Right atrium auricular region (tissue), 2 donors: ENCODE data around the gene TCTE1.

- PRO-cap = unidirectional peak, minus-strand start at chr6:44229533
- RAMPAGE, long total RNA, 2 experiments = no peak in any of the 2 experiments
These were observed 6.0 kb downstream of the SLC29A1 start for GRCh38 chr6:44229173-44230002.

DNA sequence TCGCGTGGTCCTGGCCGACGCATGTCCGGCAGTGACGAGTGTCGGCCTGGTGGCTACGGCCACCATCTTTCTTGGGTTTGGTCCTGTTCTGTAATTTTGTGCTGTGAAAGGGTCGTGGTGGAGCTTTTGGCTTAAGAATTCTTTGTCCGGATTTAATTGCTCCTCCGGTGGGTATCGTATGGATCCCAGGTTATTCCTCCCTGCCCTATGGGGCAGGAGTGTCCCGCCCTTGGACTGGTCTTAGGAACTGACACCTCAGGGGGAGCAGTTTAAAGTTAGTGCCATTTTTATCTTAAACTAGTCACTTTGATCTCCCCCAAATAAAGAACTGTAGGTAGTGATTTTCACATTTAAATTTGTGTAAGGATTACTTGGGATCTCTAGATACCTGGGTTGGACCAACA lies 1.0 kb downstream of the HSP90AB1 start:
- PRO-cap = bidirectional peak, plus-strand start at position 31 of the sequence, minus-strand start outside the sequence
- RAMPAGE, long total RNA, 2 experiments = no peak in any of the 2 experiments

- PRO-cap = no peak
- RAMPAGE, long total RNA, 2 experiments = no peak in any of the 2 experiments
These were observed 4.1 kb downstream of the HSP90AB1 start for GRCh38 chr6:44251024-44251285.

DNA sequence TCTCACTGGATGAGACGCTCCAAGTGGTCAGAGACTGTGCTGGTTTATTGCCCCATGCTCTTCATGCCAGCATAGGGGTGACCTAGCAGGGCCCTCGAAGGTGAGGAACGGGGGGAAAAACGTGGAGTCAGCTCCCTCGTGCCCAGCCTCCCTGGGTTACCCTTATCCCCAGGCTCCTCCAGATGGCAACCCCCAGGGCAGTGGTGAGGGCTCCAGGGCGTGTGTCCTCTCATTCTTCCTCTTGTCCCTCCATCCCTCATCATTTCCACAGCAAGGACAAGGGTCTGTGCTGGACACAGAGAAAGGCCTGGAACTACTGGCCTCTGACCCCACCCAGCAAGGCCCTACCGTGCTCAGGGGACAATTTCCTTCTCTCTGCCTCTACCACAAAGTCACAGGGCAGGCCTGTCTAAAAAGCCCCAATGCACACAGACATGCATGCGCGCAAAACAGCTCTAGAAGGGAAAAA lies 923 bp upstream of the SLC35B2 start:
- PRO-cap = no peak
- RAMPAGE, long total RNA, 2 experiments = no peak in any of the 2 experiments

GRCh38 chr6:44261460-44261888 lies 3.9 kb downstream of the NFKBIE start:
- PRO-cap = no peak
- RAMPAGE, long total RNA, 2 experiments = no peak in any of the 2 experiments

GRCh38 chr6:44289719-44290415 lies 7.6 kb downstream of the TCTE1 start:
- PRO-cap = no peak
- RAMPAGE, long total RNA, 2 experiments = no peak in any of the 2 experiments

- PRO-cap = no peak
- RAMPAGE, long total RNA, 2 experiments = no peak in any of the 2 experiments
These were observed 424 bp downstream of the TCTE1 start for GRCh38 chr6:44297027-44297521.

DNA sequence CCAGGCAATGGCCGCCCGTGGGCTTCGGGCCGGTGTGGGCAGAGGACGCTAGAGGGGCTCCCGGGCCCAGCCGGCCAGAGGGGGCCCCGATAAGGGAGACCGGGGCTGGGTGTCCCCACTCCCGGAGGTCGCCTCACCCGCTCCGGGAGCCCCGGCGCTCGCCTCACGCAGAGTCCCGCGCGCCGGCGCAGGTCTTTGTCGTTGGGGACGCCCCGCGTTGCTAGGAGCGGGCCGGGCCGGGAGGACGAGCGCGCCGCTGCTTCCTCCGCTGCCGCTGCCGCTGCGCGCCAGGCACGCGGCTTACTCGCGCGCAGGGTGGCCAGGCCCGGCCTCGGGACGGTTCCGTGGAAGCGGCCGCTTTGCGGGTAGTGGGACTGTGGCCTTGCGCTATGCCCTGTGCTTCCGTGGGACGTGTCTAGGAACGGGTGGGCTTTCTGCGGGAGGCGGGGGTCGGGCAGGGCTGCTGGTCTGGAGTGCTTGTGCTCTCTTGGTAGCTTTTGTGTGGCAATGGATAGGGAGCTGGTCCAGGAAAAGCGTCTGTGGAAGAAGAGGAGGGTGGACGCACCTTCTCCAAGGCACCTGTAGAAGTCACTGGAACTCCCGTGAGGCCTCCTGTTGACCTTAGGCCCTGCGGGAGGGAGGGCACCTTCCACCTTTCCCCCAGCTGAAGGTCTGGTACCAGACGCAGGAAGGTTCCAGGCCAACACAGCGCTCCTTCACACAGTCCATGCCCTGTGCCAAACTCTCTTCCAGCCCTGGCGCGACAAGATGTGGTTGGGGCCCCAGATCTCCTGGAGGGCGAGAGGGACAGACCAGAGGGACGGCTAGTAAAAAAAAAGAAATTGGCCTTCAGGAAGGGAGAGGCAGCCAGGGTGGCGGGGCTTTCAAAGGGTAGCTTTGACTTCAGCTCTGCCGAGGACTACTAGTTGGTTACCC lies at the start of gene TCTE1:
TCTE1 (minus strand) TSS at position 177 of the 936 bp plus-strand sequence.
- PRO-cap = no peak
- RAMPAGE, long total RNA, 2 experiments = no peak in any of the 2 experiments

DNA sequence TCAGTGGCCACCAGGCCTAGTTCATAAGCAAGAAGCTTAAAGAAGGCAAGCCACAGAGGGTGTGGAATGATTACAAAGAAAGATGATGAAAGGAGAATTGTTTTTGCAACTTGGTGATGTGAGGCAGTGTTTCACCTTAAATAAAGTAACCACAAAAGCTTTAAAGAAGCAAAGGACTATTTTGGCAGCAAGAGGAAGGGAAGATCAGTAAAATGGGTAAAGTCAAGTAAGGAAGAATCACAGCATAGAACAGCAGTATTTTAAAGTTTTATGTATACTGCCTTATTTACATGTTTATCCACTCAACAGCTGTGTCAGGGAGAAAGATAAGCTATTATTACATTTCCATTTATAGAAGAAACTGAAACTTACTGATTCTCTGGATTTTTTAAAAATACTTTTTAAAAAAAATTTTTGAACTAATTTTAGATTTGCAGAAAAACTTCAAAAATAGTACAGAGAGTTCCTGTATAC lies 351.0 kb upstream of the RUNX2 start:
- PRO-cap = no peak
- RAMPAGE, long total RNA, 2 experiments = no peak in any of the 2 experiments

GRCh38 chr6:45495827-45496288 lies 118.1 kb upstream of the SUPT3H start:
- PRO-cap = no peak
- RAMPAGE, long total RNA, 2 experiments = no peak in any of the 2 experiments

- PRO-cap = no peak
- RAMPAGE, long total RNA, 2 experiments = no peak in any of the 2 experiments
These were observed 155.0 kb upstream of the SUPT3H start for GRCh38 chr6:45532684-45533228.

DNA sequence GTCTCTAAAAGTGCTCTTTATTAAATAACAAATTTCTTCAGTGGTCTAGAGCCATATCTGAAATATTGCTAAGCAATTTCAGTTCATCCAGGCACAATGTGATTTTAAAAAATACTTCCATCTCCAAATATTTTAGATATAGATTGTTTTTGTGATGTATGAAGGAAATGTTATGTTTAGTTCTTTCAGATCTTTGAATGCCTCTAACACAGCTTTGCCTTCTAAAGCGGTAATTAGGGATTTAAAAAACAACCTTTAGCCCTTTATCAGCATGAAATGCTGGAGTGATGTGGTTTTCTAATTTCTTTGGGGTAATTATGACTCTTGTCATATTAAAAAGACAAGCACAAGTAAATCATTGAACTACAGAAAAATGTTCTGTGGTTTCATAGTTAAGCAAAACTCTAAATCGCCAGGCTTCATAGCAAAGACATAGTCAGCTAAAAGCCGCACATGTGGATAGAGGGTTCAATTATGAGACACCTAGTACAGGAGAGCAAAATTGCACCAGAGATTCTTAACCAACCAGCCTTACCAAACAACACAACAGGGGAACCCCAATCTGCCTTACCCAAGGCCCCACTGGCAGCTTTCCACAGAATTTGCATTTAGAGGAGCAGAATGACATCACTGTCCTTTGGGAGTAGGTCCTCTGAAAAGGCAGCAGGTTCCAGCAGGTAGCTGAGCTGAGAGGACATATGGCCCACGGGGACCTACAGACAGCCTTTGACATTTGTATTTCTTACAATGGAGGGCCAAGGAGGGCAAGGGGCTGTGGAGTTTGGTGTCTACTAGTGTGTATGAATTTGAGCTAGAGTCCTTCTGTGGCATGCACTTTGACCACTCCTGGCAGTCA lies 170.8 kb upstream of the SUPT3H start:
- PRO-cap = no peak
- RAMPAGE, long total RNA, 2 experiments = no peak in any of the 2 experiments

GRCh38 chr6:45951527-45952539 lies 63.8 kb downstream of the CLIC5 start:
- PRO-cap = no peak
- RAMPAGE, long total RNA, 2 experiments = no peak in any of the 2 experiments

DNA sequence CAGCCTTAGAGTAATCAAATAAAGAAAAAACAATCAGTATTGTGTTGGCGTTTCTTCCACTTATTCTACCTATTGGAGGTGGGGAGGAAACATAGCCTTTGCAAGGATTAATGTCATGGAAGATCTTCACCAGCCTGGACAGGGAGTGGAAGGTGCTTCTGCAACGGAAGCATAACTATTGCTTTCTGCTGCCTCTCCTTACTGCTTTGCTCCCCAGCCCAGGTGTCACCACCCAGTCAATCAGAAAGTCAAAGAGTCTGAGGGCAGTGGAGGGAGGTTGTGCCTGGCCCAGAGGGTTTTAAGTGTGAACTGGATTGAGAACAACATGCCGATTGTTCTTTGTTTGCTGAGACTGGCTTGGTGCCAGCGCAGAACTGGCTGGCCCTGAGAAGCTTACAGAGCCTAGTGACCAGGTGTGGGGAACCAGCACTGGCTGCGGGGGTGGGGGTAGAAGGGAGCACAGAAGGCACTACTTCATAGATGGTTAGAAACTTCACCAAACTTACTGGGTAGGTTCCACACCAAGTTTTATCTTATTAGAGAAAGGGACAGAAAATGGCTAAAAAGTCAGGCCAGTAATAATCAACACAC lies 31.1 kb upstream of the ENPP4 start:
- PRO-cap = no peak
- RAMPAGE, long total RNA, 2 experiments = no peak in any of the 2 experiments

DNA sequence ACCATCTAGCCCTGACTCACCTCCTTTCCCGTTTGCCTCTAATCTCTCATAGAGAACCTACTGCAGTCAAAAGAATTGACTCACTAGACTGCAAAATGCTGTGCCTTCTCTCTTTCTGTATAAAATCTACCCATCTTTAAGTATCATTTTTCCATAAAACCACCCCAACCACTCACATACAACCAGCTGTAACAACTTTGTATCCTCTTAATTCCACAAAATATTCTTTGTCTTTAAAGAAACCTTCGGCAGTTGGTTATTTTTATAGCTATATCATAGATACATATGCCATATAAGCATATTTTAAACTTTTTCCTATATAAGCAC lies 152.7 kb upstream of the ENPP5 start:
- PRO-cap = no peak
- RAMPAGE, long total RNA, 2 experiments = no peak in any of the 2 experiments

DNA sequence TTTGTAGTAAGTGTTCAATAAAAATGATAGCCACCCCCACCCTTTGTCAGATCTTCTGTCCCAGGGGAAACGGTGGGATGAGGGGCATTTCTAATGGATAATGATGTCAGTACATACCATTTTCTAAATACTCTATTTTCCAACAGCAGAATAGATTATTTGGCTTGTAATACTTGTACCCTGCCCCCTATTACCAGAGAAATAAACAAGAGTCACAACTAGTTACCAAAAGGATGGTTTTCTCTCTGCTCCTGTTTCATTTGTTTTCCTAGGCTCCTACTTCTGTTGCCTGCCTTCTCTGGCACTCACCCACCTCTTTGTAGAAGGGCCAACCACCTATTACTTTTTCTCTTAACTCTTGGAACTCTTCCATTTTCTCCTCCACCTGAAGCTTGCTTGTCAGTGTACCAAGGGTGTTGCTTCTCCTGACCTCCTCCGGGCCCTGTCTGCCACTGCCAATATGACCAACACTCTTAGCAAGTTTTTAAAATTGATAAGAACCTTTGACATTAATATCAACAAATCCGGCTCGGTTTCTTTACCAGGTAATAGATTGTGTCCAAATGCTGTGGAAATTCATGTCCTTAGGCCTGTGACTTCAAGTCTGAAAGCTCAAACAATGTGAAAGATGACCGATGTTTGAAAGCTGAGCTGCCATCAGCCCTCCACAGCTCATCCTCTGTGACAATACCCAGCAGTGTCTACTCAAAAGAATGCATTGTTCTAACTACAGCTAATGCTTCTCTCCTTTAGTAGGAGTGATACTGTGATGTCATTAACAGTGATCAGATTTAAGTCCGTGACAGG lies 97.6 kb downstream of the RCAN2 start:
- PRO-cap = no peak
- RAMPAGE, long total RNA, 2 experiments = start-site peak on the minus strand in 1 of 2 experiments, centred at position 563 of the sequence, 7 reads per replicate

GRCh38 chr6:46652096-46652464 lies 538 bp downstream of the CYP39A1 start:
- PRO-cap = no peak
- RAMPAGE, long total RNA, 2 experiments = no peak in any of the 2 experiments

GRCh38 chr6:46947518-46948065 lies 25.9 kb upstream of the ADGRF5 start:
- PRO-cap = bidirectional peak, plus-strand start at chr6:46947768, minus-strand start at chr6:46947708
- RAMPAGE, long total RNA, 2 experiments = no peak in any of the 2 experiments

GRCh38 chr6:47405368-47405974 lies 72.1 kb upstream of the CD2AP start:
- PRO-cap = no peak
- RAMPAGE, long total RNA, 2 experiments = no peak in any of the 2 experiments

- PRO-cap = bidirectional peak, plus-strand start at chr6:47478251, minus-strand start at chr6:47478072; bidirectional peak, plus-strand start at chr6:47478423, minus-strand start at chr6:47478433
- RAMPAGE, long total RNA, 2 experiments = start-site peak on the plus strand in 2 of 2 experiments, at chr6:47477968-47478224 at its widest, 29 to 400 reads per replicate
These were observed 506 bp downstream of the CD2AP start for GRCh38 chr6:47477858-47478732.